ENCODE measurements around the gene CAPZA3.

GRCh38 chr12:15995079-15996221, 84.3 kb downstream of the DERA start:
- PRO-cap, 7 experiments: no peak in any of the 7 experiments
- RAMPAGE, long total RNA, 2 experiments: no peak in any of the 2 experiments

- PRO-cap, 7 experiments: no peak in any of the 7 experiments
- RAMPAGE, long total RNA, 2 experiments: no peak in any of the 2 experiments
Measured at GRCh38 chr12:16036478-16037508, 125.7 kb downstream of the DERA start.

- PRO-cap, 7 experiments: no peak in any of the 7 experiments
- RAMPAGE, long total RNA, 2 experiments: no peak in any of the 2 experiments
Measured at GRCh38 chr12:16175985-16176380, 101.5 kb downstream of the SLC15A5 start.

DNA sequence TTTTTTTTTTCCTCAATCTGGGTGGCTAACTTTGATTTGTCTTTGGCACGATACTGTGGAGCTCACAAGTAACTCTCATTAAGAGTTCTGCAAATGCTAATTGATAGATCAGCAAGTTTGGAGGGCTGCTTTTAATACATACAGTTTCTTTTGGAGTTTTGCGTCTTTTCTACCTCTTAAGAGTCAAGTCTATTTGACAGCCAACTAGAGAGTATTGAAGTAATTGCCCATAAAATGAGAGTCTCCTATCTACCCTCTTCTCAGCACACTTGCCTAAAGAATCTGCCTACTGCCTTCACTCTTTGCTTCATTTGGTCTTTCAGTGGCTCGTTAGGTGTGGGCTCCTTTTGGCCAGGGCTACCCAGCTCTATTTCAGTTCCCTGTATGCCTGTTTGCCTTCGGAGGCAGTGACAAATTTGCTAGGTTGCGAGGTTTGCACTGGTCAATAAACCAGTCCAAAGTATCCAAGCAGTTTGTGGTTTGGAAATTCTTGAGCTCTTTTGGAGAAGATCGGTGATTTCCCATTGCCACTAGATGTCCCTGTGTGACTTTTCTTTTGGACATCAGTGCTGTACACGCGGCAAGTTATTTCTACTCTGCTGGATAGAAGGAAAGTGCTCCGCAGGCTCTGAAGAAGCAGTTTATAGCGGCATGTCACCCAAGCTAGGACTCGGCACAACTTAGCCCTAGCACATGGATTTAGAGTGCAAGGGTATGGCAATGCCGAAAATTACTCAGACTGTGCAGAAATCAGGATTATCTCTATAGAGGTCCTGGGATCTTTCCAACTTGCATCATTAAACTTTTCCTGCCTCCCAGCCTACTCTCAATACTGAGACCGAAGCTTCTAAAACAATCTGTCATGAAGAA, 38.5 kb downstream of the MGST1 start:
- PRO-cap, 7 experiments: no peak in any of the 7 experiments
- RAMPAGE, long total RNA, 2 experiments: no peak in any of the 2 experiments

- PRO-cap, 7 experiments: no peak in any of the 7 experiments
- RAMPAGE, long total RNA, 2 experiments: no peak in any of the 2 experiments
Measured at GRCh38 chr12:16573458-16574217, 32.3 kb downstream of the LMO3 start.

DNA sequence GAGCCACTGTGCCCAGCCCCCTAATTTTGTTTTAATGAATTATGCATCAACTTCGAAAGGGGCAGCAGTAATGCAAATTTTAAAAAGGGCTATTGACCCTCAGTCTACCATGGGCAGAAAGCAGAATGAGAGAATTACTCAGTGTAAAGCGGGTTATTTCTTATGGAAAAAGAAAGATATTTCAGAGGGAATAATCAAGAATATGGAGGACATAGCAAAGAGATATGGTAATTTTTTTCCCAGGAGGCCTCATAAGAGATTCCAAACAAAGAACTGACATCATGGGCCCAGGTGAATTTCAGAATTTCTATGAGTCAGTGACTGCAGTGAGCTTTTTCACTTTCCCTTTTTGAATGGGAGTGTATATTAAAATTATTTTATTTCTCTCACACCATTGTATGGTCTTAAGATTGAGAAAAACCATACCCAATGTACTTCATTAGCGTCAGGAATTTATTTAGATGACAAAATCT, 675.2 kb upstream of the LMO3 start:
- PRO-cap, 7 experiments: no peak in any of the 7 experiments
- RAMPAGE, long total RNA, 2 experiments: no peak in any of the 2 experiments

- PRO-cap, 7 experiments: no peak in any of the 7 experiments
- RAMPAGE, long total RNA, 2 experiments: no peak in any of the 2 experiments
Measured at GRCh38 chr12:18172570-18172971, 82.6 kb upstream of the RERGL start.

DNA sequence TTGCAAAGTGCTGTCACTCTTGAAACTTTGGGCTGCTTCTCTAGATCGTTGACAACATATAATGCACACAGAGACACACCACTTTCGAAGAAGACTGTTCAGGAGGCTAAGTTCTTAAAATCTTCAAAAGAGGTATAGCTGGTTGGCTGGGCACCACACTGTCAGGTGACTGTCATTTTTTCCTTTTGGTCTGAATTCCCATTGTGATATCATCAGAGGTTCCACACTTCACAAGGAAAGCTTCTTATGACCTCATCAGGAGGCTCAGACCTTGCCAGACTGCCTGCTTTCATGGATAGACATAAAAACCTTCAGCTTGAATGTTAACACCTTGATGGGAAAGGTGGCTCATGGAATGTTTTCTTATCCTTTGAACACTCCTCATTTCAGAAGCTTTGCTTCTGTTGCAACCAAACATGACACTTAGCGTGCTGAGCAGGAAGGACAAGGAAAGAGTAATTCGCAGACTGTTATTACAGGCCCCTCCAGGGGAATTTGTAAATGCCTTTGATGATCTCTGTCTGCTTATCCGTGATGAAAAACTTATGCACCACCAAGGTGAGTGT, at the start of gene CAPZA3:
Gene CAPZA3 (plus strand): TSS at position 267 of the 566 bp plus-strand sequence.
- PRO-cap, 7 experiments: no peak in any of the 7 experiments
- RAMPAGE, long total RNA, 2 experiments: no peak in any of the 2 experiments

GRCh38 chr12:18895851-18896539, 158.1 kb downstream of the CAPZA3 start:
- PRO-cap, 7 experiments: no peak in any of the 7 experiments
- RAMPAGE, long total RNA, 2 experiments: no peak in any of the 2 experiments

DNA sequence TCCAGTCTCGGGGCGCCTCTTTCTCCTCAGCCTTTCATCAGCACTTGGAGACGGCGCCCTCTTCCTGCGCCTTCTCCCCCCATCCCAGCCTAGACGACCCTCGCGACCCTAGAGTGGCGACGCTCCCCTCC, 643 bp downstream of the PLEKHA5 start:
- PRO-cap, 7 experiments: peak in 2 of 7 experiments; most common minus-strand start position 86 of the sequence (in 2)
- RAMPAGE, long total RNA, 2 experiments: no peak in any of the 2 experiments

- PRO-cap, 7 experiments: no peak in any of the 7 experiments
- RAMPAGE, long total RNA, 2 experiments: no peak in any of the 2 experiments
Measured at GRCh38 chr12:19150193-19151332, 21.0 kb downstream of the PLEKHA5 start.

- PRO-cap, 7 experiments: no peak in any of the 7 experiments
- RAMPAGE, long total RNA, 2 experiments: no peak in any of the 2 experiments
Measured at GRCh38 chr12:19273924-19274405, 144.4 kb downstream of the PLEKHA5 start.

- PRO-cap, 7 experiments: no peak in any of the 7 experiments
- RAMPAGE, long total RNA, 2 experiments: no peak in any of the 2 experiments
Measured at GRCh38 chr12:19369460-19370150, 69.7 kb upstream of the AEBP2 start.

DNA sequence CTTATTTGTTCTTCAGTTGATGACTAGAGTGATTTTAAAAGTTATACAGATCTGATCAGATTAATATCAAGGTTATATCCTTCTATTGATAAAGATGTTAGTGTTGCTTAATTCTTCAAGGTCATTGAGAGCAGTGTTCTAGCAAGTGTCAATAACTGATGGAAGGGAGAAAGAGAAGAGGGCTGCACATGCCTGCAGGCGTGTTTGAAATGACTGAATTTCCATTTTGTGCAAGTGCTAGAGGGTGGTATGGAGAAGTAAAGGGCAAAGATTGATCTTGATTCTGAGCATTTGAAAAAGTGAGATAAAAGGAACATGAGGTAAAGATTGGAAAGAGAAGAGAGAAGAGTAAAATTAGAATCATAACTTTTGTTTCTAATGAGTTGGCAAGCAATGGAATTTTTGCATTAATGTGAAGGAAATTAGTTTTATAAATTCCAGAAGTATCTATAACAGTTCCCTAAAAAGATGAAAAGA, 147.8 kb downstream of the AEBP2 start:
- PRO-cap, 7 experiments: no peak in any of the 7 experiments
- RAMPAGE, long total RNA, 2 experiments: no peak in any of the 2 experiments

DNA sequence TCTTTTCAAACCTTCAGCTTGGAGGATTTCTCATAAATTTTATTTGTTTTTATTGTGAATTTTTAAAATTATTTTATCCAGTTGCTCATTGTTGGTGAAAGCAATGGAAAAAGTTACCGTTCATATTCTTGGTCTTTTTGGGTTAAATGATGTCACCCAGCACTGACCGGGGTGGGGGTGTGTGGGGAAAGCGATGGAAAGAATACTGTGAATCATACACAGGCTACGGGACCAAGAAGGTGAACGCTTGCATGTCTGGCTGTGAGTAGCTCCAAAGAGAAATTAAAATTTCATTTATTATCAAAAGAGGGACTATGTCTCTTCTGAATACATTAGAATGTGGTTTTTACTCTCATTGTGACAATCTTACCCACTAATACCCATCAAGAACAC, 430.1 kb downstream of the AEBP2 start:
- PRO-cap, 7 experiments: no peak in any of the 7 experiments
- RAMPAGE, long total RNA, 2 experiments: no peak in any of the 2 experiments

DNA sequence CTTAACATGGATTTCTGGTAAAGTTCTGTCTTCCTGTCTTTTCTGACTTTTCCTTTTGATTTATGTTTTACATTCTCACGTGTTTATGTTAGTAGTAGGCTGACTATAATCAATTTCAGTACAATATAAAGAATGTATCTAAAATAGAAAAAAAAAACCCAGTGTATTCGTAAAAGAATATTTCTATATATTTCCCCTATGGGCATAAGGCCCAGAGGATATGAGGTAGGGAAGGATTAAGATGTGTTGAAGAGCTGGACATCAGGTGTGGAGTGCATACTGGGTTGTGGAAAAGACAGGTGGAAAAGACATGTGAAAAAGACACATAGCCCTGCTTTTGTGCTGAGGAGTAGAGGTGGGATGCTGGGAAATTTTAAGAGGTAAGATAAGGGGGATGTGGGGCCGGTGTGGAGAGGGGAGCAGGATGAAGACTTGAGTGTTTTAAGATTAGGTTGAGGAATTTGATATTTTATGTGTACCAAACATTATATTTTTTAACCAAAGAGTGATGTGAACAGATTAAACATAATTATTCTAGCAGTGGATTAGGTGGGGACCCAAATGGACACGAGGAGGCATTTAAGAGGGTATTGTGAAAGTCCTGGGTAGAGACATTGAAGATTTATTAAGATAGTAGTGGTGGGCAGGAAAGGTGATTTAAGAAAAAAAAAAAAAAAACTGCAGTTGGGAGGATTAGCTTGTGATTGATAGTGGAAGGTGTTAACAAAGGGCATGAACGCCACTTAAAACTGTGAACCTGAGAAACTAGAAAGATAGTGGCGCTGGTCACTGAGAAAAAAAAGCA, 21.7 kb downstream of the PDE3A start:
- PRO-cap, 7 experiments: no peak in any of the 7 experiments
- RAMPAGE, long total RNA, 2 experiments: no peak in any of the 2 experiments

DNA sequence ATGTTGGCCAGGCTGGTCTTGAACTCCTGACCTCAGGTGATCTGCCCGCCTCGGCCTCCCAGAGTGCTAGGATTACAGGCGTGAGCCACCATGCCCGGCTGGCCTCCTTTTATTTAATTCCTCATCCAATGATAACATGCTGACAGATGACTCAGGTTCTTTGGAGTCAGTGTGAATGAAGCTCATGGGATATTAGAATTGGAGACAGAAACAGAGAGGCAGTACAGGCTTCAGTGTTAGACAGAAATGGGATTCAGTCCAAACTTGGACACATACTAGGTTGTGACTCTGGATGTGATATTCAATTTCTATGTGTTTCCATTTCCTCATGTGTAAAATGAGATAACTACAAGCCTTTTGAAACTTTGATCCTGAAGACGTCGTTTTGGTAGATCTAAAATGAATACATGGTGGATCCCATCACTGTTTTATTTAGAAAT, 47.3 kb downstream of the PDE3A start:
- PRO-cap, 7 experiments: no peak in any of the 7 experiments
- RAMPAGE, long total RNA, 2 experiments: no peak in any of the 2 experiments

DNA sequence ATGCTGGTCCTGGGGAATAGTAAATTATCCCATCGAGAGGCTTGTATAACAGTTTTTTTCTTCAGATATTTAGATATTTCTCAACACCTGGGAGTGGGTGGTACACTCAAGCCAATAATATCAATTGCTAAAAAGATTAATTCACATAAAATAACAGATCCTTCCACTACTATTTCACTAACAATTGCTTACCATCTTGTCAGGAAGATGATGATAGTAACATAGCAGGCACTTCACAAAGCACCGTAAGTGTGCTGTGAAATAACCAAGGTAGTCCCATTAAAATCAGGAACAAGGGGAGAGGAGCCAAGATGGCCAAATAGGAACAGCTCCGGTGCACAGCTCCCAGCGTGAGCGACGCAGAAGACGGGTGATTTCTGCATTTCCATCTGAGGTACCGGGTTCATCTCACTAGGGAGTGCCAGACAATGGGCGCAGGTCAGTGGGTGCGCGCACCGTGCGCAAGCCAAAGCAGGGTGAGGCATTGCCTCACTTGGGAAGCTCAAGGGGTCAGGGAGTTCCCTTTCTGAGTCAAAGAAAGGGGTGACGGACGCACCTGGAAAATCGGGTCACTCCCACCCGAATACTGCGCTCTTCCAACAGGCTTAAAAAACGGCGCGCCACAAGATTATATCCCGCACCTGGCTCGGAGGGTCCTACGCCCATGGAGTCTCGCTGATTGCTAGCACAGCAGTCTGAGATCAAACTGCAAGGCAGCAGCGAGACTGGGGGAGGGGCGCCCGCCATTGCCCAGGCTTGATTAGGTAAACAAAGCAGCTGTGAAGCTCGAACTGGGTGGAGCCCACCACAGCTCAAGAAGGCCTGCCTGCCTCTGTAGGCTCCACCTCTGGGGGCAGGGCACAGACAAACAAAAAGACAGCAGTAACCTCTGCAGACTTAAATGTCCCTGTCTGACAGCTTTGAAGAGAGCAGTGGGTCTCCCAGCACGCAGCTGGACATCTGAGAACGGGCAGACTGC, 22.3 kb downstream of the IAPP start:
- PRO-cap, 7 experiments: no peak in any of the 7 experiments
- RAMPAGE, long total RNA, 2 experiments: no peak in any of the 2 experiments

DNA sequence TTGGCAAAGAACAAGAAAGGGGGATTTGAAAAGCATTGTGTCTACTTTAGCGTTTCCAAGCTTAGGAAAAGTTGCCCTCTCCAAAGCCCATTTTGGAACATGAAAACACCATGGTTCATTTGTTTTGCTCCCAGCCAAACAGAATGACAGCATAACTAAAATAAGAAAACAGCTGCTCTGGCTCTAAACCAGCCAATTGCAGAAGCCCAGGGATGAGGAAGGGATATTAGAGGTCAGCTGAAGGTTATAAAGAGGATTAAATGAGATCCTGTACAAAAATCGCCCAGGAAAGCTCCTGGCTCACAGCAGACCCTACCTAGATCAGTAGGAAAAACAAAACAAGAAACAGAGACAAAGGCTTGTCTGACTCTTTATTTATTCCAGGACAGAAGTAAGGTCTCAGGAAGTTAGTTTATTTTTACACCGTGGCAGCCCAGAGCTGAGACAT, 25.8 kb downstream of the SPX start:
- PRO-cap, 7 experiments: no peak in any of the 7 experiments
- RAMPAGE, long total RNA, 2 experiments: no peak in any of the 2 experiments

GRCh38 chr12:21859461-21859850, 81.8 kb downstream of the ABCC9 start:
- PRO-cap, 7 experiments: no peak in any of the 7 experiments
- RAMPAGE, long total RNA, 2 experiments: no peak in any of the 2 experiments

Data from ovary (tissue), 7 donors.